Cardiac muscle cell (in vitro differentiated cells and primary cell): ENCODE results near the genes POTEH, CCT8L2, GAB4, HDHD5 and DGCR6.

DNA sequence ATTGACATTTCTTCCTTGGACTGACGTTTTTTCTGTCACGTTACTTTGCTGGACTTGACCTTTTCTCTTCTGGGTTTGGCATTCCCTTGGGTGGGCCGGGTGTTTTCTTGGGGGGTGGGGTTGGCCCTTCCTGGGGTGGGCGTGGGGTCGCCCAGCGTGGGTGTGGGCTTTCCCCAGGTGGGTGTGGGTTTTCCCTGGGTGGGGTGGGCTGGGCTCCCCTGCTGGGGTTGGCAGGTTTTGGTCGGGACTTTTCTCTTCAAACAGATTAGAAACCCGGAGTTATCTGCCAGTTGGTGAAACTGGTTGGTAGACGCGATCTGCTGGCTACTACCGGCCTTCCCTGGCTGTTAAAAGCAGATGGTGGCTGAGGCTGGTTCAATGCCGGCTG, at the start of gene POTEH:
TSS of gene POTEH (plus strand) at position 306 of the 388 bp plus-strand sequence.
- RAMPAGE, long total RNA = no peak
- RRBS = no CpG with 5 or more reads among the region's 12 CpGs

DNA sequence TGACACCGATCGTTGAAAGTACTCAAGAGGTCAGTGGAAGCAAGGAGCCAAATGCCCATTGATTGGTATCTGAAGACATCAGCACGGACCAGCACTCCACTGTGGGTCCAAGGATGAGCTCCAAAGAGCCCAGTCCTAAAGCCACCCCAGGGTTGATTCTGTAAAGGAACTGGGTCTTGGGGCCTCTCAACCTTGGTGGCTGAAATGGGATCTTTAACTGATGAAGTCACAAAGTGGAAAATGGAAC, at the start of gene CCT8L2:
TSS of gene CCT8L2 (minus strand) at position 191 of the 247 bp plus-strand sequence.
- RAMPAGE, long total RNA = no peak
- RRBS = no CpG with 5 or more reads among the region's 3 CpGs

GRCh38 chr22:16601605-16602786, 9.4 kb upstream of the CCT8L2 start:
- RAMPAGE, long total RNA = no peak
- RRBS = 4% methylated on average over 47 of the region's 146 CpGs

GRCh38 chr22:17008146-17008382, at the start of gene GAB4:
Gene GAB4, minus strand, starts transcription at chr22:17008222.
- RAMPAGE, long total RNA = no peak
- RRBS = 87% methylated on average over 5 of the region's 15 CpGs

DNA sequence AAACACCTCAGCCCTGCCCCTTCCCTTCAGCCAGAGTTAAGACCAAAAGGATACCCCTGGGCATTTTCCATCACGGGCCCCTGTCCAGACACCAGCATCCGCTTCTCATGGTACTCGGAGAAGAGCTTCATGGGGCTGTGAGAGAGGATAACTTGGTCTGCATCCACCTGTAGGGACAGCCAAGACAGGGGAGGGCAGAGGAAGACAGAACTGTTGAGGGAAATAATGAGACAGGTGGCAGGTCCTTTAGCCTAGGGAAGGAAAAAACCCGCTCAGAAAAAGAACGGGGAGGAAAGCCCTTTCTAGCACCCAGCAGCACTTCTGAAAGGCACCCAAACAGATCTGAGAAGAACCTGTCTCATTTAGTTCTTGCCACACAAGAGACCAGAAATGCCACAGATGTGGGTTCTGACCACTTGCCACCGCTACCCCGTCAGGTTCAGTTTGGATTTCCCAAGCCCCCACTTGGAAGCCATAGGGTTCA, 10.6 kb downstream of the HDHD5 start:
- RAMPAGE, long total RNA = no peak
- RRBS = no CpG with 5 or more reads among the region's 7 CpGs

- RAMPAGE, long total RNA = no peak
- RRBS = 4% methylated on average over 16 of the region's 96 CpGs
Measured at GRCh38 chr22:17158322-17159305, at the start of gene HDHD5. Gene HDHD5, minus strand, starts transcription at chr22:17159277.

GRCh38 chr22:17203096-17203558, 16.1 kb downstream of the ADA2 start:
- RAMPAGE, long total RNA = no peak
- RRBS = no CpG with 5 or more reads among the region's 4 CpGs

DNA sequence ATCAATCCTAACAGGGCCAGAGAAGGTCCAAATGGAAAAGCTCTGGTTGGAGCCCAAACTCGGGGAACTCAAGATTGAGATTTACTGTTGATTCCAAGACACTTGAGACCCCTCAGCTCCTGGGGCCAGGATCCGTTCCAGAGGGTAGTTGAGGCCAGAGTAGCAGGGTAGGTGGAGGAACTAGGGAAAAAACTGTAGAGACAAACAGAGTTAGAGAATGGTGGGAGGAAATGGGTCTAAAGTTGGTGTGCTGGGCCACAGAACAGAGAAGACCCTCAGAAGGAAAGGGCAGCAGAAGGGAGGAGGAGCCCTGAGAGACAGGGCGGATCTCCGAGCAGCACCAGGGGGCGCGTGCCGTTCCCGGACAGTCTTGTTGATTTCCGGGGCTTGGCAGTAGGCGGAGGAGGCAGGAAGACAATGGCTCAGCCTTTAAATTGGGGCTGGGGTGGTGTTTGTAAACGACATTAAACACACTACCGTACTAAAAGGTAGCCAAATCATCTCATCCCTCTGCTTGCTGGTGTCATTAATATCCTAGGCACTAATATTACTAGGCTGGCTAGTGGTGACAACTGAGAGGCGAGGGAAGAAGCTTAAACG, 2.4 kb upstream of the CECR2 start:
- RAMPAGE, long total RNA = no peak
- RRBS = no CpG with 5 or more reads among the region's 14 CpGs

- RAMPAGE, long total RNA = no peak
- RRBS = no CpG with 5 or more reads among the region's 1 CpG
Measured at GRCh38 chr22:17430556-17430887, 61.3 kb downstream of the CECR2 start.

DNA sequence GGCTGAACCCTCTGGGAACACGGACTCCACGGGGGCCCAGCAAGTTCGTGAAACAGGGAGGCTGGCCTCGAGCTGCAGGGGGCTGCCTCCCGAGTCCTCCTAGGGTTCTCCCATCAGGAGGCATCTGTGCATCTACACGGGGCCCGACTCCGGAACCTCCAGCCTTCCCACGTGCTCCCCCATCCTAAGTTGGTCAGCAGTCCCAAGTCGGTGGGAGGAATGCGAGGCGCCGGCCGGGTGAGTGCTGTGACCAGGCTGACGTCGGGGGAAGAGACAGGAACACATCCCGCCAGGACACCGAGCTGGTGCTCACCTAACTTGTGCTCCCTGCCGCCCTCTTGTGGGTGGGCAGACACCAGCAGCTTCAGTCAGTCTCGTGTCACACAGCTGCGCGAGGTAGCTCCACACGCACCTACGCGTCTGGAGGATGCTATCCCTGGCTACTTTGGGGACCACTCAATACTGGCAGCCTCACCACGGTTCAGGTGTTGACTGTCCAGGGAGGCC, 10.8 kb upstream of the BID start:
- RAMPAGE, long total RNA = no peak
- RRBS = 45% methylated on average over 6 of the region's 26 CpGs

DNA sequence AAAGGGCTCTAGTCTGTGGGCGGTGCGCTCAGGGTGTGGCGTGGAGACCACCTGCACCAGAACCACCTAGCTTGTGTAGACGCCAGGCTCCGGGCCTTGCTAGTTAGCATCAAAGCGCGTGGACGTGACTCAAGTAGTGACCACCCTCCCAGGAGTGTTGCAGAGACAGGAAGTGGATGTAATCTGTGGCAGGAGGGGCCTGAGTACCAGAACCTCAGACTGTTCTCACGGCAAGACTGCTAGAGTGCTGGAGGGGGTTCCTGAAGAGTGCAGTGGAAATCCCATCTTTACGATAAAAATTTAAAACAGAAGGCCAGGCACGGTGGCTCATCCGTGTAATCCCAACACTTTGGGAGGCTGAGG, 34.8 kb upstream of the BID start:
- RAMPAGE, long total RNA = no peak
- RRBS = no CpG with 5 or more reads among the region's 12 CpGs

DNA sequence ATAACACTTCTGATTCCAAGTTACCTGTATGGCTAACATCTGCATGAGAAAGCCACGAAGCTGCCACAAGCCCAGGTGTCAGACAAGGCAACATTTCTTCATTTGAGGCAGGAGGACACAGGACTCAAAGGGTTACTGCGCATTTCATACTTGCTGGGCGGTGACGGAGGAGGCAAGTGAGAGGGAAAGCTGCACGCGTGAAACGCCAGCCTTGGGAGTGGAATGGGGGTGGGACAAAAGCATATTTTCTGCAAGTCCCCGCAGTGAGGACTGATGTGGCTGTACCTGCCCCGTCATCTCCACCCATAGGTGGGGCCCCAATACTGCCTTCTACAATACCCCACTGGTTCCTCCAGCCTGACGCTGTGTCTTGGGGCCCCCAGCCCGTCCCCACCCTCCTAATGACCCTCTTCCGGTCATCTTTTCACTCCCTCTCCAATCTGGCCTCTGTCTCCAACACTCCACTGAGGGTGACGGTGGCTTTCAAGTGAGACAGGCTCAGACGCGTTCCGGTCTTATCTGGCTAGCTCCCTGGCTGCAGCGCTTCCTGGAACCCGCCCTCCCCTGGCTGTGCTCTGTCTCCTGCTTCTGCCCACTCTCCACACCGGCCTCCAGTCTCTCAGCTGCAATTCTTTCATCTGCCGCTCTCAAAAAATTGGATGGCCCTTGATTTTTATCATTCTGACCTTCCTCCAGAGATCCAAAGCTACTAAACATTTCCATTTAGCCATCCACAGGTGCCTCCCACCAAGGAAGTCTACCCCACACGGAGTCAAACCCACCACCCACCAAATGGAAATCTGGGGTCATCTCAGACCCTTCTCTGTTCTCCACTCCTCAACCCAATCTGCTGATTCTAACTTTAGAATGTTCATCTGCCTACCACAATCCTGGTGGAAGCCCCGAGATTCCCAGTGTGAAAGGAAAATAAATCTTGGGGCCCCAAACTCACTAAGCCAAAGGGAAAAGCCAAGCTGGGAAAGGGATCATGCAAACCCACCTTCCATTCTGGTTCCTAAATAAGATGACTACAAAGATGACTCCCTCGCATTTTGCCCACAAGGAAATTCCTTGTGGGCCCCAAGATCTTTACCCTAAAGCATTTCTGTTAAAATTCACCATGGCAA, 104.0 kb downstream of the MICAL3 start:
- RAMPAGE, long total RNA = no peak
- RRBS = 3% methylated on average over 6 of the region's 23 CpGs

GRCh38 chr22:17921803-17922699, 102.3 kb downstream of the MICAL3 start:
- RAMPAGE, long total RNA = no peak
- RRBS = no CpG with 5 or more reads among the region's 17 CpGs

GRCh38 chr22:17968098-17968679, 56.2 kb downstream of the MICAL3 start:
- RAMPAGE, long total RNA = no peak
- RRBS = 94% methylated on average over 4 of the region's 15 CpGs

DNA sequence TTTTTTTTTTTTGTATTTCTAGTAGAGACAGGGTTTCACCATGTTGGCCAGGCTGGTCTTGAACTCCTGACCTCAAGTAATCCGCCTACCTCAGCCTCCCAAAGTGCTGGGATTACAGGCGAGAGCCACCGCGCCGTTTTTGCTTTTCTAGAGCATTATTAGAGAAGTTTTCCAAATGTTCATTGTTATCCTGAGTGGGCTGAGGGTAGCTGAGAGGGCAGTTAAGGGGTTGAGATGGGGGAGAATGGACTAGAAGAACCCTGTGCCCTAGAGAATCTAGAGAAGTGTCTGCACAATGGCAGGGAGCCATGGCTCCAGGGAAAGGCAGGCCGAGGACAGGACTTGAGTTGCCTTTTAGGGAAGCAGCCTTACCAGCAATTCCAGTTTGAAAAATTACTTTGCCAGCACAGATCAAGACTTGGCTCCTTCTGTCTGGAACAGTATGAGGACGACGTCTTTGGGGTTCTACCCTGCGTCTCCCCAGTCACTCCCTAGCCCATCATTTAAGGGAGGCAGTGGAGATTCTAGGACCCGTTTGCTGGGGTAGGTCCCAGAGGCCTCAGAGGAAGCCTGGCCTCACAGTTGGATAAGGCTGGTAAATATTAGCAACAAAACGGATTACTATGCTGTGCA, 25.7 kb upstream of the MICAL3 start:
- RAMPAGE, long total RNA = no peak
- RRBS = no CpG with 5 or more reads among the region's 11 CpGs

- RAMPAGE, long total RNA = no peak
- RRBS = no CpG with 5 or more reads among the region's 13 CpGs
Measured at GRCh38 chr22:18065302-18065867, 12.4 kb upstream of the PEX26 start.

GRCh38 chr22:18113049-18113581, 2.5 kb downstream of the TUBA8 start:
- RAMPAGE, long total RNA = no peak
- RRBS = no CpG with 5 or more reads among the region's 9 CpGs

GRCh38 chr22:18906183-18906593, at the start of gene DGCR6:
Gene DGCR6, plus strand, starts transcription at chr22:18906320.
- RAMPAGE, long total RNA = start-site peak on the plus strand at chr22:18906340-18906363, 22 and 17 reads in 2 replicates
- RRBS = 0% methylated on average over 7 of the region's 58 CpGs

GRCh38 chr22:19127360-19127803, 3.7 kb upstream of the TSSK2 start:
- RAMPAGE, long total RNA = no peak
- RRBS = 100% methylated on average over 1 of the region's 9 CpGs

GRCh38 chr22:19209602-19209904, 31.0 kb upstream of the SLC25A1 start:
- RAMPAGE, long total RNA = no peak